ENCODE measurements around the genes H3Y1, CDH10 and CDH9.

GRCh38 chr5:16701309-16702031 is 84.7 kb upstream of the RETREG1 start:
- RRBS = 100% methylated on average over 2 of the region's 38 CpGs

- RRBS = no CpG with 5 or more reads among the region's 39 CpGs
Measured at GRCh38 chr5:17216700-17217187, 687 bp upstream of the BASP1 start.

GRCh38 chr5:17436261-17436656 is 55.6 kb downstream of the H3Y2 start:
- RRBS = no CpG with 5 or more reads among the region's 7 CpGs

- RRBS = no CpG with 5 or more reads among the region's 5 CpGs
Measured at GRCh38 chr5:17655669-17655988, at the start of gene H3Y1. Gene H3Y1, minus strand, starts transcription at chr5:17655849.

GRCh38 chr5:19288123-19288740 is 699.8 kb downstream of the CDH18 start:
- RRBS = no CpG with 5 or more reads among the region's 19 CpGs

GRCh38 chr5:21058257-21058688 is 1070.3 kb upstream of the CDH18 start:
- RRBS = no CpG with 5 or more reads among the region's 5 CpGs

- RRBS = no CpG with 5 or more reads among the region's 9 CpGs
Measured at GRCh38 chr5:21533506-21534379, 1319.4 kb downstream of the CDH12 start.

GRCh38 chr5:24644432-24645228 is at the start of gene CDH10:
Gene CDH10, minus strand, starts transcription at chr5:24644978.
- RRBS = no CpG with 5 or more reads among the region's 19 CpGs

GRCh38 chr5:27038460-27038987 is at the start of gene CDH9:
Gene CDH9, minus strand, starts transcription at chr5:27038586.
- RRBS = no CpG with 5 or more reads among the region's 12 CpGs

DNA sequence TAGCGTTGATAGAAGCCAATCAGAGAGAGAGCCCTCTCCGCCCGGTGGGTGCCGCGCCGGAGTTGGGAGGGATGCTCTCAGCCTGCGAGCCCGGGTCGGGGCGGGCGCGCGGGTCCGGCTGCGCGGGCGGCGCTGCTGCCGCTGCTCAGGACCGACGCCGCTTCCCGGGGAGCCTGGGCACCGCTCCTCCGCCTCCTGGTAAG is 359 bp downstream of the CDH6 start:
- RRBS = 99% methylated on average over 12 of the region's 25 CpGs

- RRBS = no CpG with 5 or more reads among the region's 9 CpGs
Measured at GRCh38 chr5:31640090-31640734, 1.3 kb downstream of the PDZD2 start.

GRCh38 chr5:32173780-32174024 is 417 bp downstream of the GOLPH3 start:
- RRBS = under 1% methylated on average over 15 of the region's 38 CpGs

GRCh38 chr5:32190170-32190572 is 16.1 kb upstream of the GOLPH3 start:
- RRBS = no CpG with 5 or more reads among the region's 8 CpGs

- RRBS = no CpG with 5 or more reads among the region's 4 CpGs
Measured at GRCh38 chr5:32241430-32242180, 67.5 kb upstream of the GOLPH3 start.

DNA sequence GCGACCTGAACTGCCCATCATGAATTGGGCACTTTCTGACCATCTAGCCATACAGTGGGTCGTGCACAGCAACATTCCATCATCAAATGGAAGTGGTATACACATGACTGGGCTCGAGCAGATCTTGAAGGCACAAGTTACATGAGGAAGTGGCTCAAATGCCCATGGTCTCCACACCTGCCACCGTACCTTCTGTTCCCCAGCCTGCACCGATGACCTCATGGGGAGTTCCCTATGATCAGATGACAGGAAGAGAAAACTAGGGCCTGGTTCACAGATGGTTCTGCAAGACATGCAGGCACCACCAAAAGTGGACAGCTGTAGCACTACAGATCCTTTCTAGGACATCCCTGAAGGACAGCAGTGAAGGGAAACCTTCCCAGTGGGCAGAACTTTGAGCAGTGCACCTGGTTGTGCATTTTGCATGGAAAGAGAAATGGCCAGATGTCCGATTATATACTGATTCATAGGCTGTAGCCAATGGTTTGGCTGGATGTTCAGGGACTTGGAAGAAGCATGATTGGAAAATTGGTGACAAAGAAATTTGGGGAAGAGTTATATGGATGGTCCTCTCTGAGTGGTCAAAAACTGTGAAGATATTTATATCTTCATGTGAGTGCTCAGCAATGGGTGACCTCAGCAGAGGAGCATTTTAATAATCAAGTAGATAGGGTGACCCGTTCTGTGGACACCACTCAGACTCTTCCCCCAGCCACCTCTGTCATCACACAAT is 21.6 kb downstream of the MTMR12 start:
- RRBS = no CpG with 5 or more reads among the region's 7 CpGs

- RRBS = 92% methylated on average over 3 of the region's 12 CpGs
Measured at GRCh38 chr5:32912995-32913575, 202.0 kb downstream of the NPR3 start.

DNA sequence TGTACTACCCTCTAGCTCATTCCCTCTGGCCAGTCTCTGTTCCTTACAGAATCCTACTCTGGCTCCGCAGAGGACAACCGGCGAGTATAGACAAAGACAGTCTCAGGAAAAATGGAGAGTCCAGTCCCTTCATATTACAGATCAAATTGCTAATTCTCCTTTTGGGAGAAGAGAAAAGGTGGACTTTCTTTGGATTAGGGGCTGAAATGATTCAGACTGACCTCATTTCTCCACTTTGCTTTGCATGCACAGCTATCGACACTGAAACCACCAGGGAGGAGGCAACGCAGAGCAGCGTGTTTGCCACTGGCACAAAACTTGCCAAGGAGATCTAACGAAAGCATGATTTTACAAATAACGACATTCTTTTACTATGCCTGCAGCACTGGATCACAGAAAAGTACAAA is 279.6 kb downstream of the NPR3 start:
- RRBS = no CpG with 5 or more reads among the region's 8 CpGs

GRCh38 chr5:33441952-33442388 is 1.2 kb downstream of the TARS1 start:
- RRBS = no CpG with 5 or more reads among the region's 5 CpGs

DNA sequence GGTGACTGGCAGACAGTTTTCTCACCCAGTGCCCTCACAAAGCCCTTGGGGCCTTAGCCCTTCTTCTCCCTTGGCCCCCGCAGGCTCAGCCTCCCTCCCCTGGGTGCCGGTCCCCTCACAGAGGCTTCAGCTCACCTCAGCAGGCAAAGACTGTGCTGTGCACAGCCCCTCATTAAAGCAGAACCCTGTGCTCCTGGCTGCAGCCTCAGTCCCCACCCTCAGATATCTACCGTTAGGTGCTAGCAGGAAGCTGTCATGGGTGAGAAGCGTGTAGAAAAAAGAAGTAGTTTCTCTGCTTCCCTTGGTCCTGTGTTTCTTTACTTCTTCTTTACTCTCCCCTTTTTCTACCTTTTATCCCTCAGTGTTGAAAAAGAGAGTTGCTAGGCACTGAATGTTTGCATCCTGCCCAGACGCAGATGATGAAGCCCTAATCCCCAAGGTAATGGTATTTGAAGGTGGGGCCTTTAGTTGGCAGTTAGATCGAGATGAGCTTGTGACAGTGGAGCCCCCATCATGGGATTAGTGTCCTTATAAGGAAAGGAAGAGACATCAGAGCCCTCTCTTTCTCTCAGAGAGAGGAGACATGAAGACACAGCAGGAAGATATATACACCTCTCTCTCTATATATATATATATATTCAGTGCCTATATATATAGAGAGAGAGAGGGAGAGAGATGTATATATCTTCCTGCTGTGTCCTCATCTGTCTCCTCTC is 205.5 kb downstream of the ADAMTS12 start:
- RRBS = no CpG with 5 or more reads among the region's 6 CpGs

DNA sequence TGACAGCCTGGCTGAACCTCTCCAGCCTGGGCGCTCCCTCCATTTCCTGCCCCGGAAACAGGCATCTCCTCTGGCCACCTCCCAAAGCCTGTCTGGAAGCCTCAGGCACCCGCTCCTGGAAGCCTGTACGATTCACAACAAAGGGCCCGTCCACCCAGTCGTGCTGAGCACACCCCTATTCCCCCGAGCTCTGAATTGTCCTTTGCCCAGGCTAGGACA is 138.2 kb upstream of the C1QTNF3 start:
- RRBS = no CpG with 5 or more reads among the region's 7 CpGs